Left common carotid artery plus branches (tissue), 1 donor: ENCODE results near the gene FGD4.

DNA sequence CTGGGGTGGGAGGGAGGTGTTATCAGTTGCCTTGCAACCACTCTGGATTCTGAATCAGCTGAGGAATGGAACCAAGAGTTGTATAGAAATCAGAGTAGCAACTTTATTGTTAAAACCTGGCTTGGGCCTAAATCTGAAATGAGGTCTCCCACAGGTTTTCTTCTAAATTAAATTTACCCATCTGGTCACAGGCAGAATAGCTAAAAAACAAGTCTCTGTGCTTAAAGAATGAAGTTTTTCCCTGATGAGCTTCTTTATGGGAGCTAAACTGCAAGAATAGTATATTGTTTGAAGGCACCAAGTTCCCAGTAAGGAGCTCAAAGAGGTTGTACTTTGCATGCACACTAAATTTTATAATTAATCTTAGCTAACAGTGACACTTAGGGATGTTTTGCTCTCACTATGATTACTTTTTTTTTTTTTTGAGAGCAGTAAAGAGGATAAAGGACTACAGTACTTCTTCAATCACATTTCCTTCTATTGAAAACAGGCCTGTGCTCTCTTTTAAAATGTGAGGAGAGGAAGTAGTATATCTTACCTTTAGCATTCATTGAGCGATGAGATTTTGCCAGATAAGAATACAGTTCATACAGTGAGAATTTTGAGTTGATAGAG, 59.2 kb downstream of the CCDC91 start:
- PRO-cap: no peak

- PRO-cap: no peak
Measured at GRCh38 chr12:29719909-29720688, 63.6 kb downstream of the TMTC1 start.

- PRO-cap: no peak
Measured at GRCh38 chr12:29727822-29728417, 55.8 kb downstream of the TMTC1 start.

- PRO-cap: no peak
Measured at GRCh38 chr12:30345891-30346550, 349.6 kb downstream of the IPO8 start.

GRCh38 chr12:30728850-30729336, 25.9 kb downstream of the CAPRIN2 start:
- PRO-cap: no peak

GRCh38 chr12:31369477-31369964, 43.6 kb upstream of the SINHCAF start:
- PRO-cap: no peak

- PRO-cap: no peak
Measured at GRCh38 chr12:31733715-31734153, 4.9 kb upstream of the AMN1 start.

DNA sequence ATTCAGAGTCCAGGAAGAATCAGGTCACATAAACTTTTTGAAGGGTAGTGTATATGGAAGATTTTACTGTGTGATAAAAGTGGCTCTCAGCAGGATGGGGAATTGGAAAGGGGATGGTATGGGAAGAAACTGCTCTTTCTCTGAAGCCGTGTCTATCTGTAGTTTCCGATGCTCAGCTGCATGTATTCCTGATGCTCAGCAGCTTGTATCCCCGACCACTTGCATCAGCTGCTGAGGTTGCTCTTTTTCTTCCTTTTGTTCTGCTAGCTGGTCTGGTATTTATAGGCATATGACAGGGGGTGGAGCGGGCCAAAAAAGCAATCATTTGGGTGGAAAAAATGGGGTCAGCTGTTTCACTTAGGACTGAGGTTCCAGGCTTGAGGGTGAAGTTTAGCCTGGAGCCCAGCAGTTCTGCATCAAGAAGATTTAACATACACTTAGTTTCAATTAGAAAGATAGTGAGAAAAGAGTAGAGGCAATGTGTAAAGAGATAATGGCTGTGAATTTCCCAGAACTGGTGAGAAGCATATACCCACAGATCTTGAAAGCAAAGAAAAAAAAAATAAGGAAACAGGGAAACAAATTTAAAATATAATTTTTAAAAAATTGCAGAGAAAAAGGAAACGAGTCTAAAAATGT, 23.6 kb upstream of the AMN1 start:
- PRO-cap: no peak

GRCh38 chr12:31897784-31898445, 61.3 kb upstream of the RESF1 start:
- PRO-cap: no peak

DNA sequence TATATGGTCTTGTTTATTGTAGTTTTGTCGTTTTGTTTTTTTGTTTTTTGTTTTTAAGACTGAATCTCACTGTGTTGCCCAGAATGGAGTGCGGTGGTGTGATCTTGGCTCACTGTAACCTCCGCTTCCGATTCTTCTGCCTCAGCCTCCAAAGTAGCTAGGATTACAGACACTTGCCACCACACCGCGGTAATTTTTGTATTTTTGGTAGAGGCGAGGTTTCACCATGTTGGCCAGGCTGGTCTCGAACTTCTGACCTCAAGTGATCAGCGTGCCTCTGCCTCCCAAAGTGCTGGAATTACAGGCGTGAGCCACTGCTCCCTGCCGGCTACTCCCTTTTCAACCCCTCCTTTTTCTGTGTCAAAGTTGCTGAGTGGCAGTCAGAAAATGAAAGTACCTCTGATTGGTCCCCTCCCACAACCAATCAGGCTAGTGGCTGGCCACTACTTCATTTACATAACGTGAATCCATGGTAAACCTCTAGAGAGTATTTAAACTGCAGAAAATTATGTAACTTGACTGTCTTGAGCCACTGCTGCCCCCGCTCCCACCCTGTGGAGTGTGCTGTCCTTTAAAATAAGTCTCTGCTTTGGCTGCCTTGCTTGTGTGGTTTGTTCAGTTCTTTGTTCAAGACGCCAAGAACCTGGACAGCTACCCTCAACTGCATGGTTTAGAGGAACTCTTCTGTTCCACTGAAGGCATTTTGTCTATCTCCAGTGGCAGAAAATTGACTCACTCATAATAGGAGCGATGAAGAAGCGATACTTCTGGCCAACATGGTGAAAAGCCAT, 5.9 kb downstream of the RESF1 start:
- PRO-cap: no peak

DNA sequence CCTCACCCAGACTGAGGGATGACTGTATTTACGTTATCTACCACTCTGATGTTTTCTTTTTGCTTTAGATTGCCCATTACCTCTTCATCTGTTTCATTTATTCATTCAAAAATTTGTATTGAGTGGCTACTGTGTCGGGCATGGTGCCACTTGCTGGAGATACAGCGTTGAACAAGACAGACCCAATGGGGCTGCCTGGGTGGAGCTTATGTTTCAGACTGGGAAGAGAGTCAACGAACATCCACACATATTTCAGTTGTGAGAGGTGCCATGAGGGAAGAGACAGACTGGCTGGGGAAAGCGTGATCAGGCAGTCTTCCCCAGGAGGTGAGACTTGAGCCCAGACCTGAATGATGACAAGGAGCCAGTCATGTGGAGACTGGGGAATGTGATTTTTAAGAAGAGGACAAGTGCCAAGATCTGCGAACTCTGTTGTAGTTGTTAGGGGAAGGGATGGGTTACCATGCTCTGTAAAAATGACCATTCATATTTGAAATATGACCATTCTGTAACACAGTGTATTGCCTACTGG, 12.1 kb downstream of the BICD1 start:
- PRO-cap: no peak

- PRO-cap: no peak
Measured at GRCh38 chr12:32273007-32273246, 126.4 kb upstream of the FGD4 start.

- PRO-cap: bidirectional peak, plus-strand start at chr12:32399549, minus-strand start at chr12:32399273
Measured at GRCh38 chr12:32399134-32399966, at the start of gene FGD4. Gene FGD4 (plus strand): TSS chr12:32399558.

GRCh38 chr12:32399967-32400710, 781 bp downstream of the FGD4 start:
- PRO-cap: no peak

DNA sequence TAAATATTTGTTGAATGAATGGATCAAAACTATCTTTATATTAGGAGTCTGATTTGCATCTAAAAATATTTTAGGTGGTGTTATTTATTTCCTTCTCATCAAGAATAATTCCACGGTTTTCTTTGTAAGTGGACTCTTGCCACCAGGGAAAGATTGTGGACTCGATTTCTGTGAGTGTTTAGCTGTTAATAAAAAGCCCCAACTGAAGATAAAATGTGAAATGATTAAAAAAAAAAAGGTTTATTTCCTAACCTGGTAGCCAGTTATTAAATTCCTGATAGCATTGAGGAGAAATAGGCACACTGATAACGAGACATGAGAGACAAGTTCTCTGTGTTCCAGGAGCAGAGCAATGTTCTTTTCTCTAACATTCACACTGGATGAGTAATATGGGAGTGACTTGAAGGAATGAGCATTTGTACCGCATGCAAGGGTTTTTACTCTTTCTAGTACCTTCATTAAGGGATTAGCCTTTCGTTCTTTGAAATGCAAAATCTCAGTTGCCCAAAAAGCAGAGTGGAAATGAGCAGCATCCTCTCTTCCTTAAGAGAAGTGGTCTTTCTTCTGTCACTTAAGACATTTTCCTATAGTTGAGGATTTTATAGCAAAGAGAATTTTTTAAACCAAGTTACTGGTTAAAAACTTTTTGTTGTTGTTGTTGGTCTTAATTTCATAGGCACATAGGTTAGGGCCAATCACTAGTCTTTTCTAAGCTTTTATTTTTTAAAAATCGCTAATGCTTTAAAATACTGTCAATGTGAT, 54.7 kb downstream of the FGD4 start:
- PRO-cap: no peak

GRCh38 chr12:32494435-32495072, 95.2 kb downstream of the FGD4 start:
- PRO-cap: no peak

- PRO-cap: no peak
Measured at GRCh38 chr12:32546324-32546908, 132.7 kb upstream of the DNM1L start.

- PRO-cap: no peak
Measured at GRCh38 chr12:32679803-32680328, 765 bp downstream of the DNM1L start.

DNA sequence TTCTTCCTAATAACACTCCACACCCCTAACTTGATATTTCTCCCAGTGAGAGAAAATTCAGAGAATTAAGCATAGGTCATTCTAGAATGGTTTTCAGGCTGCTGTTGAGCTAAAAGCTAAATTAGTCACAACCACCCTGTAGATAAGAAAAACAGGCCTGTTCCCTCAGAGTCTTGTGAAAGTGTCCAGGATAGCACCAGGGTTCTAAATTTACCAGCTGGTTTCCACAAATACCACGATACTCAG, 65.9 kb upstream of the YARS2 start:
- PRO-cap: no peak

DNA sequence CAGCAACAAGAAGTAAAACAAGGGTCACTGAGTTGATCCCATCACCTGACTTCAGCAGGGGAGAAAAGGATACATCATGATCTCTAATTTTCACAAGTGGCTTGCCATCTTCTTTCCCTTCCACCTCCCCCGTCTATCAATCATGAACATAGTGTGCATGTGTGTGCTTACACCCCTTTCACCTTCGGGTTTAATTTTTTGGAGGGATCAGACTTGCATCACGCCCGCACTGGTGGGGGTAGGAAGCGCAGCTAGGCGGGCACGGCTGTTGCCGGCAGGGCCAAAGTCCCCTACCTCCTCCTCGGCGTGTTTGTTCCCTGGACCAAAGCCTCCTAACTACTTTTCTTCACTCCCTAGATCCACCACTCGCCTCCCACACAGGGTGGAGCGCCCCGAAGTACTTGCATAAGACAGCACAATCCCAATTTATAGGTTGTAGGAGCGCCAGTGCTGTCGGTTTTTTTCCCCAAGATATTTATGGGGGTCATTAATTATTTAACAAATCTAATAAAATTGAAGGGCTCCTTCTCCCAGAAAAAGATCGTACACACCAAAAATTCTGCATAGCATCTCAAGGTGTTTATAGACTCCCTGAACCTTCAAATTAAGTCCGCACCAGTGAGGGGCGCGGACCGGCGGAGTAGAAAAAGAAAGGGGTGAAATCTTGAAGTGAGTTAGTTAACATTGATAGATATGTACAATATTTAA, 832 bp downstream of the PKP2 start:
- PRO-cap: no peak